ENCODE results near the genes MYL2 and MAPKAPK5.

DNA sequence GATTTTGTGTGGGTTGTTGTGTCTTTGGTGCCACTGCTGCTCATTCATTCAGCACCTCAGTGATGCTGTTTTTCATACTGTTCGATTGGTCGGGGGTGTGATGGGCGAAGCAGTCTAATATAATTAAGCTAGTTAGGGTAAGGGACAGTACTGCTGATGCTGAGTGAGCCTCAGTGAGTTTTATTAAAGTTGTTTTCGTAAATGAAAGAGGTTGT is 51.1 kb downstream of the ATP2A2 start:
- PRO-cap = no peak
- RRBS = no CpG with 5 or more reads among the region's 4 CpGs

DNA sequence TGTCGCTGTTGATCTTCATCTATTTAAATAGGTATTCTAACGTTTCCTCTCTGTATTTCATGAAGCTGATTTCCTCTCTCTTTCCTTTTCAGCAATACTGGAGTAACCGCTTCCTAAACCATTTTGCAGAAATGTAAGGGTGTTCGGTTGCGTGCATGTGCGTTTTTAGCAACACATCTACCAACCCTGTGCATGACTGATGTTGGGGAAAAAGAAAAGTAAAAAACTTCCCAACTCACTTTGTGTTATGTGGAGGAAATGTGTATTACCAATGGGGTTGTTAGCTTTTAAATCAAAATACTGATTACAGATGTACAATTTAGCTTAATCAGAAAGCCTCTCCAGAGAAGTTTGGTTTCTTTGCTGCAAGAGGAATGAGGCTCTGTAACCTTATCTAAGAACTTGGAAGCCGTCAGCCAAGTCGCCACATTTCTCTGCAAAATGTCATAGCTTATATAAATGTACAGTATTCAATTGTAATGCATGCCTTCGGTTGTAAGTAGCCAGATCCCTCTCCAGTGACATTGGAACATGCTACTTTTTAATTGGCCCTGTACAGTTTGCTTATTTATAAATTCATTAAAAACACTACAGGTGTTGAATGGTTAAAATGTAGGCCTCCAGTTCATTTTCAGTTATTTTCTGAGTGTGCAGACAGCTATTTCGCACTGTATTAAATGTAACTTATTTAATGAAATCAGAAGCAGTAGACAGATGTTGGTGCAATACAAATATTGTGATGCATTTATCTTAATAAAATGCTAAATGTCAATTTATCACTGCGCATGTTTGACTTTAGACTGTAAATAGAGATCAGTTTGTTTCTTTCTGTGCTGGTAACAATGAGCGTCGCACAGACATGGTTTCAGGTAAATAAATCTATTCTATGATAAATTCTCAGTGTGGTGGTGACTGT is 53.0 kb downstream of the ANAPC7 start:
- PRO-cap = no peak
- RRBS = no CpG with 5 or more reads among the region's 13 CpGs

DNA sequence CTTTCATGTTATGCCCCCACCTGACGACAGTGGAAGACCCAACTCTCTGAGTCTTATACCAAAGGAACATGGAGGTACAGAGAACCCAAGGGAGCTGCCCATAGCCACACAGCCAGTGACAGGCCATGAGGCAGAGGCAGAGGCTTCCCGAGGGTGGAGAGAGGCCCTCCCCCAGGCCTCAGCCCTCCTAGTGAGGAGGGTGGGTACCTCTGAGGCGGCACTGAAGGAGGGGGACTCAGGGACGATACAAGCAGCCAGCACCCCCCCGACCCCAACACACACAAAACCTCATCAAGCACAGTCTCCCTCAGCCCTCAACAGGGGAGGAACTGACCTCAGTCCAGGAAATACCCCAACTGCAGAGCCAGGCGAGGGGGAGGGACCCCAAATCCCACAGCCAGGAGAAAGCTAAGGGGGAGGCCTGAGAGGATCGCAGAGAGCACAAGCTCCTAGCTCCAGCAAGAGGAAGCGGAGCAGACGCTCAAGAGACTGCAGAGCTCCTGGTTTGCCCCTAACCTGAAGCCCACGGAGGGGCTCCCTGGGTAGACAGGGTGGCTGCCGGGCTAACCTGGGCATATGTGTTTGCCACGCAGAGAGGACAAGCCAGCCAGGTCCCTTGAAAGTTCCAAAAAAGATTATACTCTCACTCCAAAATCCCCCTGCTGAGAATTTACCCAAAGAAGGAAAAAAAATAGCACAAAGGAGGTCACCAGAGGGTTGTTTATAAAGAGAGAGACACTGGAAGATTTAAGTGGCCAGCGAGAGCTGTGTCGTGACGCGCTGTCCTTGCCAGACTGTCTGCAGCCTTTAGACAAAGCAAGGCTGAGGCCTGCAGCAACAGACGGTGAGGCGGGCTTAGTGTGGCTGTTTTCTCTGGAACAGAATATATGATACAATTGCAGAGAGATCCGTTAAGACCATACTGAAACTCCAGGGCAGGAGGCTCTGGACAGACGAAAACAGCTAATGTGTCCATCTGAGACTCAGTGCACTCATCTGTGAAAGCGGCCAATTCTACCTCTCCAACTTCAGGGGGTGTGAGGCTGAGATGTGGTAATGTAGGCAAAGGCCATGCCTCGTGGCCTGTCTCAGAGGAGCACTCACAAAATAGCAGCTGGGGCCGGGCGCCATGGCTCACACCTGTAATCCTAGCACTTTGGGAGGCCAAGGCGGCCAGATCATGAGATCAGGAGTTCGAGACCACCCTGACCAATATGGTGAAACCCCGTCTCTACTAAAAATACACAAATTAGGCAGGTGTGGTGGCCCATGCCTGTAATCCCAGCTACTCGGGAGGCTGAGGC is 36.5 kb downstream of the ANAPC7 start:
- PRO-cap = no peak
- RRBS = no CpG with 5 or more reads among the region's 28 CpGs

DNA sequence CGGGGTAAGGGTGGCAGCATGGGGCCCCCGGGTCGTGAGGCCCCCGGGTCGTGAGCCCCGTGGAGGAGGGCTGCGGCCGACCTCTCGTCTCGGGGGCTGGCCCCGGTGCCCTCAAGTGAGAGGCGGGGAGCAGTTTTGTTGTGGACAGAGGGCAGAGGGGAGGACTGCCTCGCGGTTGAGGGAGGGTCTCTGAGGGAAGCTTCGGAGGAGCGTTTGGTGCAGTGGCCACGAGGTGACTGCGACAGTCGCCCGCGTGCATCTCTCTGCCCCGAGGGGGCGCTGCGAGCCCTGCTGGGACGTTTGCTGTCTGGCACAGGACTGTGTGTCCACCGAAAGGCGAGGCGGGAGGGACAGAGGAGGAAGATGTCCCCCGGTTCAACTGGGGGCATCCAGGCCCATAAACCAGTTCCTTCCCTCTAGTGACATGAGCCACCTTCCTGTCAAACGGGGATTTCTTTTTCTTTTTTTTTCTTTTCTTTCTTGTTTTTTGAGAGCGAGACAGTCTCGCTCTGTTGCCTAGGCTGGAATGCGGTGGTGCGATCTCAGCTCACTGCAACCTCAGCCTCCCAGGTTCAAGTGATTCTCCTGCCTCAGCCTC is 489 bp downstream of the FAM216A start:
- PRO-cap = bidirectional peak, plus-strand start at position 332 of the sequence, minus-strand start at position 238 of the sequence
- RRBS = 3% methylated on average over 9 of the region's 34 CpGs

GRCh38 chr12:110535795-110536527 is 33.8 kb downstream of the RAD9B start:
- PRO-cap = no peak
- RRBS = no CpG with 5 or more reads among the region's 6 CpGs

DNA sequence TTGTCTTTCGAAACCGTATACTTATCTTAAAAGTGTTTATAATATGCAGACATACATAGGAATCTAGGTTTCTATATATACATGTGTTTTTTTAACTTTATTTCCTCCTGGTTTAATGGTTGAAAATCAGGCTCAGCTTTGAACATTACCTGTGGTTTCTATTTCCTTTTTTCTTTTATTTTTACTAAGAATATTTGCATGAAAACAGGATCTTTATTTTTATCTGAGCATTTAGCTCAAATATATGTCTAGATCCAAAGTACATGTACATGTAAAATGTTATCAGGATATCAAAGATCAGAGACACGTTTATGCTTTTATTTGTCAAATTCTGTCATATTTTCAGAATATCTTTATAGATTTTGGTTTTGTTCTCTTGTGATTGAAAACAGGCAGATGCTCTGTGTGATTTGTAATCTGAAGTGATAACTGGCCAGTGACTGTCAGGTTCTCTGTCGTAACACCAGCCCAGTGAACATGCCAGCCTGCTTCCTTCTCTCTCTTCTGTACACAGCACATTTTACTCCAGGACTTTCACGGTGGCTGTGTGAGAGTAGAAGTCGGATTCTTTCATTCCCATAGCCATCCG is 13.7 kb downstream of the TCTN1 start:
- PRO-cap = no peak
- RRBS = no CpG with 5 or more reads among the region's 7 CpGs

- PRO-cap = no peak
- RRBS = no CpG with 5 or more reads among the region's 26 CpGs
These were observed 27.5 kb downstream of the HVCN1 start for GRCh38 chr12:110661211-110662053.

DNA sequence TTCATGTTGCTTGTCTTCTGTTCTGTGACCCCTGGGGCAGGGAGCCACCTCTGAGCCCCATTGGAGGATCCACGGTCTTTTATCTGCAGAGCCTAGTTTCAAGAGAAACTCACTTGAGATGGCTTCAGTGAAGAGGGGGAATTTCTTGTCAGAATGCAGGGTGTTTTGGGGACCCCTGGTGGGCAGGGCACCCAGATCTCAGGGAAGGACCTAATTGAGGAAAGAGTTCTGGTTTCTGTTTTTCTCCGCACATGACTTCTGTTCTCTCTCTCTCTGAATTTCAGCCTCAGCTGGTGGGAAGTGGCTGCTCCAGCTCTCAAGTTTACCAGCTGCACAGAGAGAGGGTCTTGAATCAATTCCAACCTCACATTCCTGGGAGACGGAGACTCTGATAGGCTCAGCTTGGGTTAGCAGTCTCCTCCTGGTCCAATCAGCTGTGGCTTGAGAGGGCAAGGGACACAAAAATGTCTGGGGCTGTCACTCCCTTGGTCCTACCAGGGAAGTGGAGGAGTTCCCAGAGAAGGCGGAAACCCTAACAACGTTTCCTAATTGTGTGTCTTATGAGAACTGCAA is 6.9 kb downstream of the CCDC63 start:
- PRO-cap = no peak
- RRBS = no CpG with 5 or more reads among the region's 5 CpGs

GRCh38 chr12:110888013-110888274 is 32.4 kb downstream of the MYL2 start:
- PRO-cap = no peak
- RRBS = no CpG with 5 or more reads among the region's 15 CpGs

DNA sequence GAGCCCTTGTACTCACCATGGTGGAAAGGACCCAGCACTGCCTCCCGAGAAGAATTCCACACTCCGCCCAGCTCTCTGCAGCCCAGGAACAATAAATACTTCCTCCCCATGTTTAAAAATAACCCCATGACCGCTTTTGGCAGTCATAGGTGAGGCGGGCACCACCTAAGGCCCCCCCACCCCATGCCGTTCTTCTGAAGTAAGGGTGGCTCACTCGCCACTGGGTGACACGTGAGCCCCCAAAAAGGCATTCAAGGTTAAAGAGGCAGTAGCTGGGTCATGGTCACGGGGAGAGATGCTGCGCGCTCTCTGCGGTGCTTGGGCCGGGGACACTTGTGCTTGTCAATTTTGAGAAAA is at the start of gene MYL2:
MYL2 (minus strand) TSS at position 69 of the 357 bp plus-strand sequence.
- PRO-cap = no peak
- RRBS = no CpG with 5 or more reads among the region's 12 CpGs

GRCh38 chr12:110934305-110934830 is 14.0 kb upstream of the MYL2 start:
- PRO-cap = bidirectional peak, plus-strand start at chr12:110934776, minus-strand start at chr12:110934656
- RRBS = no CpG with 5 or more reads among the region's 3 CpGs

GRCh38 chr12:111035352-111036056 is 1.5 kb downstream of the CUX2 start:
- PRO-cap = no peak
- RRBS = 30% methylated on average over 12 of the region's 46 CpGs

GRCh38 chr12:111406276-111406443 is 437 bp downstream of the SH2B3 start:
- PRO-cap = no peak
- RRBS = 4% methylated on average over 12 of the region's 14 CpGs

- PRO-cap = no peak
- RRBS = no CpG with 5 or more reads among the region's 15 CpGs
These were observed 32.8 kb downstream of the SH2B3 start for GRCh38 chr12:111438347-111439155.

GRCh38 chr12:111448838-111449244 is 43.1 kb downstream of the SH2B3 start:
- PRO-cap = no peak
- RRBS = no CpG with 5 or more reads among the region's 2 CpGs

DNA sequence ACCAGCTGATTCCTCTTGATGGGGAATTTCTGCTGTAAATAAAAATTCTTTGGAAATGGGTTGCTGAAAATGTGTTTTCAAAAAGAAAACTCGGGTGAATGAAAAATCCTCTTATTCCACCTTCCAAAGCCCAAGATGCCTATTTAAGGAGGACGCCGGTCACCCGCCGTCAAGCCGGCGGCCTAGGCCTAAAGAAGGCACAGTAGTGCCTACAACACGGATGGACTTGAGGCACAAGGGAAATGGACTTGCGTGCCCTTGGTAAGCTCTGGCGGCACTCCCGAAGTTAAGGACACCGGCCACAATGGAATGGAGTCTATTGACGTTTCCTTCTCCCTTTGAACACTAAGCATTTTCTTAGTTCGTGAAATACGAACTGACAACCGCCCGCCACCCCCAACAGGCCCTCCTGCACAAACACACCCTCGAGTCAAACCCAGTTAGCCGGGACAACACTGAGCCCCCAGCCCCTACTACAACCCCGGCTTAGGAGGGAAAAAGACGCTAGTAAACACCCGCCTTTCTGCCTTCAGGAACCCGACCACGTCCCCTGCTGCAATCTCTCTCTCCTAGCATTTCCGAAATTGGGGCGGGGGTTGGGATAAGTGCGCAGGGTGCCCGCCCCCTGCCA is 1.8 kb downstream of the ATXN2 start:
- PRO-cap = bidirectional peak, plus-strand start at position 319 of the sequence, minus-strand start at position 194 of the sequence
- RRBS = 6% methylated on average over 5 of the region's 28 CpGs

- PRO-cap = no peak
- RRBS = no CpG with 5 or more reads among the region's 5 CpGs
These were observed 22.9 kb downstream of the BRAP start for GRCh38 chr12:111662823-111663255.

GRCh38 chr12:111767744-111768067 is 973 bp downstream of the ALDH2 start:
- PRO-cap = no peak
- RRBS = no CpG with 5 or more reads among the region's 2 CpGs

GRCh38 chr12:111841968-111842525 is at the start of gene MAPKAPK5:
TSS of gene MAPKAPK5 (plus strand) at chr12:111842228.
- PRO-cap = bidirectional peak, plus-strand start at chr12:111842062, minus-strand start at chr12:111841917
- RRBS = no CpG with 5 or more reads among the region's 69 CpGs

DNA sequence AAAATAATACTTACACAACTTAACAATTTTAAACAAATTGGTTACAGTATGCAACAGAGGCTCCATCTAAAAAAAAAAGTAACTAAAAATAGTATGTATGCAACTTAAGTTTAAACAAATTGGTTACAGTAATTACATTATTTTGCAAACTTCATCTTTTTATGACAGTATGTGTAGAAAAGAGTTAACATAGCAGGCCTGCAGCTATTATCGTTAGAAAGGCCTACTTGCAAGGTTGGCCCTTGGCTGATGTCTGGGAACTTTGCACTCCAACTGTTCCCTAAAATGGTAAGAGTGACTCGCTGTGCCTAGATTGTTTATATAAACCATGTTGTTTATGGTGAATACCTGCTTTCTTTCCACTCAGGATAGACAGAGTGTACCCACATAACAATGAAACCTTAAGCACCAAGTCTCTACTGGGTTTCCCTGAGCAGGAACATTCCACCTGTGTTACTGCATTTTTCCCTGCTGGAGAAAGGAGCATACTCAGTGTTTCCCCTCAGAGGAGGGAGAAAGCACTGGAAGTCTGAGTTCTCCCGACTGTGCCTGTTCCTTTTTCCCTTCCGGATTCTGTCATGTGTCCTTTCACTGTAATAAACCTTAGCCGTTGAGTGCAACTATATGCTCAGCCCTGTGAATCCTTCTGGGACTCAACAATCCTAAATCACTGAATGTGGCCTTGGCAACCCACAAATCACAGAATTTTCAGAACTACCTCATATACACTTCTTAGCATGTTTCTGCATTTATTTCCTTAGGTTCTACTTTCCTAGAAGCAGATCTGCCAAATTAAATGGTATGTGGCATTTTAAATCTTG is 32.8 kb downstream of the ERP29 start:
- PRO-cap = no peak
- RRBS = no CpG with 5 or more reads among the region's 5 CpGs